Endothelial cell of umbilical vein (primary cell): ENCODE measurements around a stretch of chr11.

DNA sequence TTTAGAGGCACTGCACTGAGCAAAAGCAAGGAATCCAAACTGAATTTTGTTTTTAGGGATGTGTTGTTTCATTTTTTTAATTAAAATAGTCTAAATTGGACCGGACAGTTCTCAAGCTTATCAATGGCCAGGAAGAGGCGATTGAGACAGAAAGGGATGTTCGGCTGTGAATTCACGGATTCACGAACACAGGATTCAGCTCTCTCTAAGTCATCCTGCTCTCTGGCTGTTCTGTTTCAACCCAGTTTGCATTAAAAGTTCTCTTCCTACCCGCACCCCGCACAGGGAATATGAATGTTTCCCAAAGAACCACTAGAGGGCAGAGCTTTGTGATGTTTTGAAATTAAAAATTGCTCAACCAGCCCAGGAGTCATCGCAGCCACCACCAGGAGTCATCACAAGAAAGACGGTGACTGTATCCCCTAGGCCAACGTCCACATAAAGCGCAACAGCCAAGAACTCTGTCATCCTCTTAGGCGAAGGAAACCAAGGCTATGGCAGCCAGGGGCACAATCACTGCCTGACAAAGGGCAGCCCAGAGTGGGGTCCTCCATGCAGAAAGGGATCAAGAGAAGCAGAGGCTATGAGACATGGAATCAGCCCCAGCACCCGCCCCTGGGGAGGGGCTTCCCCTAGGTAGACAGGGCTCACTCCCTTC is 122.5 kb downstream of the WT1 start:
- PRO-cap, result no peak
CAGE:
- cytosol, long polyA minus RNA, result no peak
- cytosol, long polyA plus RNA, result no peak
- long polyA plus RNA, result no peak
- nucleus, long polyA minus RNA, result no peak
- nucleus, long polyA plus RNA, result no peak

GRCh38 chr11:33138144-33138842 is 23.0 kb downstream of the CSTF3 start:
- PRO-cap, result no peak
CAGE:
- cytosol, long polyA minus RNA, result no peak
- cytosol, long polyA plus RNA, result no peak
- long polyA plus RNA, result no peak
- nucleus, long polyA minus RNA, result no peak
- nucleus, long polyA plus RNA, result no peak

- PRO-cap, result no peak
CAGE:
- cytosol, long polyA minus RNA, result no peak
- cytosol, long polyA plus RNA, result no peak
- long polyA plus RNA, result no peak
- nucleus, long polyA minus RNA, result start-site peak on the plus strand at chr11:33691065-33691215, 11 reads
- nucleus, long polyA plus RNA, result no peak
These were observed 9.5 kb downstream of the C11orf91 start for GRCh38 chr11:33691042-33691683.

- PRO-cap, result no peak
CAGE:
- cytosol, long polyA minus RNA, result no peak
- cytosol, long polyA plus RNA, result no peak
- long polyA plus RNA, result no peak
- nucleus, long polyA minus RNA, result no peak
- nucleus, long polyA plus RNA, result no peak
These were observed 4.3 kb downstream of the C11orf91 start for GRCh38 chr11:33696143-33696810.

DNA sequence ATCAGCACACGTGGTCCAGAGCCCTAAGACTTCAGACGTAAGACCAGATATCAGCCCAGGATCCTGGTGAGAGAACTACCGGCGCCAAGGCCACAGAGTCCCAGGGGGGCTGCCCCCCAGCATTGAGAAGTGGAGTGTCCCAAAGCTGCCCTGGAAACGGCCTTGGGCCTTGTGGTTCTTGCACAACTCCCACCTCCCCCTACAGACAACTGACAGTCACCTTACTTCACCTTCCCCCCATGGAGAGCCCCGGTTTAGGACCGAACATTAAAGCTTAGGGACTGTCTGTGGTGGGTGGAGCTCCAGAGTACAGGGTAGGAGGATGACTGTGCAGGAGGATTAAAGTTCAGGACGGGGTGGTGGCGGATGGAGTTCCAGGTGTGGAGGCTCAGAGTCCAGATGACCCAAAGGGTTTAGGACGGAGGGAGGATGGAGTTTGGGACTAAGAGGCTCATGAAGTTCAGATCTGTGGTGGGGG is 995 bp downstream of the C11orf91 start:
- PRO-cap, result no peak
CAGE:
- cytosol, long polyA minus RNA, result no peak
- cytosol, long polyA plus RNA, result no peak
- long polyA plus RNA, result no peak
- nucleus, long polyA minus RNA, result no peak
- nucleus, long polyA plus RNA, result no peak

DNA sequence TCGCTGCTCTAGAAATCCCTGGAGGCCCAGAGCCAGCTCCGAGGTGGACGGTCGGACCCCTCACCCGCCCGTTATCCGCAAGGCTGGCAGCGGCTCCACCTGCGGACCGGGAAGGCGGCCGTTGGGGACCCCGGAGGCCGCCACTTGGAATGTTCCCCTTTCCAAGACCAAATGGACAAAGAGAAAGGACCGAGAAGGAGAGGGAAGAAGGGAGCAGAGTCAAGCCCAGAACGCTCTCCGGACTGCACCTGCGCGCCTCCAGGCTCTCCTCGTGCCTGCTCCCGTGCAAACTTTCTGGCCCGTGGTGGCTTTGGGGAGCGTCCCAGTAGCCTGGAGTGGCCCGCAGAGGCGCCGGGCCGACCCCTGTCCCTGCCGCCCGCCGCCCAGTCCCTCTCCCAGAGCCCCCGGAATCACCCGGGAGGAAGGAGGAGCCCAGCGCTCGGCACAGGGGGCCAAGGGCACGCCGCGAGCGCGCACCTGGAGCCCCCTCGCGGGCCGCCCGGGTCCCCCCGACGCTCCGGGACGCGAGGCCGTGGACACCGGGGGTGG is 23.0 kb downstream of the LMO2 start:
- PRO-cap, result no peak
CAGE:
- cytosol, long polyA minus RNA, result no peak
- cytosol, long polyA plus RNA, result no peak
- long polyA plus RNA, result no peak
- nucleus, long polyA minus RNA, result no peak
- nucleus, long polyA plus RNA, result no peak

- PRO-cap, result no peak
CAGE:
- cytosol, long polyA minus RNA, result no peak
- cytosol, long polyA plus RNA, result no peak
- long polyA plus RNA, result no peak
- nucleus, long polyA minus RNA, result no peak
- nucleus, long polyA plus RNA, result no peak
These were observed 54.0 kb upstream of the CAPRIN1 start for GRCh38 chr11:33997555-33997983.

GRCh38 chr11:34052762-34054003 is 1.7 kb downstream of the CAPRIN1 start:
- PRO-cap, result bidirectional peak, plus-strand start at chr11:34053526, minus-strand start at chr11:34053505
CAGE:
- cytosol, long polyA minus RNA, result no peak
- cytosol, long polyA plus RNA, result no peak
- long polyA plus RNA, result no peak
- nucleus, long polyA minus RNA, result no peak
- nucleus, long polyA plus RNA, result no peak

DNA sequence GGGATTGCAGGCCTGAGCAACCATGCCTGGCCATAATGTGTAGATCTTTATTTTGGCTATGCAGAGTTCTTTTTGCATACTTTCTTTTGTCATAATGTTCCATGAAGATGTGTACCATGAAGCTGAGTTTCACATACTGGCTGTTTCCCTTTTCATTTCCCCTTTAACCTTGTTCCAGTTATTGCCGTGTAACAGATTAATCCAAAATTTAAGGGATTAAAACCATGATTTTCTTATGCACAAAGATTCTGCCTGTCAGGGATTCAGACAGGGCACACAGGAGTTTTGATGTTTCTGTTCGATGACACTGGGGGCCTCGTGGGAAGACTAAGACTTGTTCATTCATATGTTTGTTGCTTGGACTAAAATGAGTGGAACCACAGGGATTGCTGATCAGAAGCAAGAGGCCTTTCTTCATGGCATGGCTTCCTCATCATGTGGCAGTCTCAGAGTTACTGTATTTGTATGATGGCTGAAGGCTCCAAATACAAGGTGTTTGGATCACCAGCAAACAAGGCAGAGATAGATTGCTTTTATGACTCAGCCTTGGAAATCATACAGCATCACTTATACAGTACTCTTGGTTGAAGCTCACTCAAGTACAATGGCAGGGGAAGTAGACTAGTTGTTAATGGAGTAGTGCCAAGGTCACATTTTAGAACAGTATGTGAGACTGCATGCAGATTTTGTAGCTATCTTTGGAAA is 16.4 kb downstream of the CAPRIN1 start:
- PRO-cap, result no peak
CAGE:
- cytosol, long polyA minus RNA, result no peak
- cytosol, long polyA plus RNA, result no peak
- long polyA plus RNA, result no peak
- nucleus, long polyA minus RNA, result no peak
- nucleus, long polyA plus RNA, result no peak

GRCh38 chr11:34105792-34106736 is 635 bp downstream of the NAT10 start:
- PRO-cap, result bidirectional peak, plus-strand start at chr11:34106092, minus-strand start at chr11:34106016
CAGE:
- cytosol, long polyA minus RNA, result no peak
- cytosol, long polyA plus RNA, result no peak
- long polyA plus RNA, result no peak
- nucleus, long polyA minus RNA, result no peak
- nucleus, long polyA plus RNA, result no peak

- PRO-cap, result no peak
CAGE:
- cytosol, long polyA minus RNA, result no peak
- cytosol, long polyA plus RNA, result no peak
- long polyA plus RNA, result no peak
- nucleus, long polyA minus RNA, result no peak
- nucleus, long polyA plus RNA, result no peak
These were observed 31.4 kb downstream of the NAT10 start for GRCh38 chr11:34136783-34137301.

GRCh38 chr11:34140830-34141332 is 35.5 kb downstream of the NAT10 start:
- PRO-cap, result no peak
CAGE:
- cytosol, long polyA minus RNA, result no peak
- cytosol, long polyA plus RNA, result no peak
- long polyA plus RNA, result no peak
- nucleus, long polyA minus RNA, result no peak
- nucleus, long polyA plus RNA, result no peak

- PRO-cap, result no peak
CAGE:
- cytosol, long polyA minus RNA, result no peak
- cytosol, long polyA plus RNA, result no peak
- long polyA plus RNA, result no peak
- nucleus, long polyA minus RNA, result no peak
- nucleus, long polyA plus RNA, result no peak
These were observed 87.5 kb downstream of the NAT10 start for GRCh38 chr11:34192777-34193554.

- PRO-cap, result no peak
CAGE:
- cytosol, long polyA minus RNA, result no peak
- cytosol, long polyA plus RNA, result no peak
- long polyA plus RNA, result no peak
- nucleus, long polyA minus RNA, result no peak
- nucleus, long polyA plus RNA, result no peak
These were observed 106.9 kb downstream of the ABTB2 start for GRCh38 chr11:34250659-34251515.

DNA sequence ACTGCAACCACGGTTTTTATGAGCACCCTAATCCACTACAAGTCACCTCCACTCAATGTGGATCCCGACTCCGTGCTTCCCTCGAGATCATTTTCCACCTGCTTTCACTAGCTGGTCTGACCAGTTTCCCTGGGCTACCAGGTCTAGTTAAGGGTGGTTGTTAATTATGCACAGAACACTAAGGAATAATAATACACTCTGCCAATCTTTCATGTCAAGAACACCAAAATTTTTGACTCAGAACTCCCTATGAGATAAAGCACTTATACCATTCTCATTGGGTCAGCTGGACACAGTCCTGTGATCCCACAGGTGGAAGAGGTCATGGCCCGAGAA is 82.3 kb downstream of the ABTB2 start:
- PRO-cap, result no peak
CAGE:
- cytosol, long polyA minus RNA, result no peak
- cytosol, long polyA plus RNA, result no peak
- long polyA plus RNA, result no peak
- nucleus, long polyA minus RNA, result no peak
- nucleus, long polyA plus RNA, result no peak

GRCh38 chr11:34348664-34349247 is 9.1 kb downstream of the ABTB2 start:
- PRO-cap, result no peak
CAGE:
- cytosol, long polyA minus RNA, result no peak
- cytosol, long polyA plus RNA, result no peak
- long polyA plus RNA, result no peak
- nucleus, long polyA minus RNA, result no peak
- nucleus, long polyA plus RNA, result no peak

- PRO-cap, result no peak
CAGE:
- cytosol, long polyA minus RNA, result no peak
- cytosol, long polyA plus RNA, result no peak
- long polyA plus RNA, result no peak
- nucleus, long polyA minus RNA, result no peak
- nucleus, long polyA plus RNA, result no peak
These were observed 23.2 kb upstream of the CAT start for GRCh38 chr11:34415565-34415978.

DNA sequence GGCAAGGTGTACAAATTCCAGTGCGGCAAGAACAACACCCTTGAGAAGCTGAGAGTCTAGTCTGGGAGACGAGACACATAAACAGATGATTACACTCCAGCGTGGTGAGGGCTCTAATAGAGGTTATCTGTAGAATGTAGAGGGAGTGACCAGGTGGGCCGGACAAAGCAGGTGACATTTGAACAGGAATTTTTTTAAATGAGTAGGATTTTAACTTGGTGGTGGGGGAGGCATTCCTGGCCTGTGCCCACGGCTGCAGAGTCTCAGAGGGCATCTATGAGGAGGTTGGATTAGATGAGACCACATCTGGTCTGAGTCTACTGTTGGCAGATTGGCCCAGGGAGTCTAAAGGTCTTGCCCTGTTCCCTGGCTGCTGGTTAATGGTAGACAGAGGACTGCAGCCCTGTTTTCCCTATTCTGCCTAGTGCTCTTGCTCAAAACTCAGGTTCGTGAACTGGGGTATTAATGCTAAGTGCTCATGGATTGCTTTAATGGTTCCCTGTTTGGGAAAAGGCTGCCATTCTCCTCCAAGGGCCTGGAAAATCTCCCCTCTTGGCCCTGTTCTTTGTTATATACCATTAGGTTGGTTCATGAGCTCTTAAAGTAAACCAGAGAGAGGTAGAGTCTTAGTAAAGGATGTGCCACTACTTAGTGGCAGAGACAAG is 1.1 kb downstream of the CAT start:
- PRO-cap, result no peak
CAGE:
- cytosol, long polyA minus RNA, result no peak
- cytosol, long polyA plus RNA, result no peak
- long polyA plus RNA, result no peak
- nucleus, long polyA minus RNA, result no peak
- nucleus, long polyA plus RNA, result no peak

- PRO-cap, result no peak
CAGE:
- cytosol, long polyA minus RNA, result no peak
- cytosol, long polyA plus RNA, result no peak
- long polyA plus RNA, result no peak
- nucleus, long polyA minus RNA, result no peak
- nucleus, long polyA plus RNA, result no peak
These were observed 17.8 kb downstream of the ELF5 start for GRCh38 chr11:34495419-34496539.

GRCh38 chr11:34601884-34602517 is 18.9 kb upstream of the EHF start:
- PRO-cap, result no peak
CAGE:
- cytosol, long polyA minus RNA, result no peak
- cytosol, long polyA plus RNA, result no peak
- long polyA plus RNA, result no peak
- nucleus, long polyA minus RNA, result no peak
- nucleus, long polyA plus RNA, result no peak